Melanocyte of skin (primary cell): ENCODE measurements around a stretch of chr14.

DNA sequence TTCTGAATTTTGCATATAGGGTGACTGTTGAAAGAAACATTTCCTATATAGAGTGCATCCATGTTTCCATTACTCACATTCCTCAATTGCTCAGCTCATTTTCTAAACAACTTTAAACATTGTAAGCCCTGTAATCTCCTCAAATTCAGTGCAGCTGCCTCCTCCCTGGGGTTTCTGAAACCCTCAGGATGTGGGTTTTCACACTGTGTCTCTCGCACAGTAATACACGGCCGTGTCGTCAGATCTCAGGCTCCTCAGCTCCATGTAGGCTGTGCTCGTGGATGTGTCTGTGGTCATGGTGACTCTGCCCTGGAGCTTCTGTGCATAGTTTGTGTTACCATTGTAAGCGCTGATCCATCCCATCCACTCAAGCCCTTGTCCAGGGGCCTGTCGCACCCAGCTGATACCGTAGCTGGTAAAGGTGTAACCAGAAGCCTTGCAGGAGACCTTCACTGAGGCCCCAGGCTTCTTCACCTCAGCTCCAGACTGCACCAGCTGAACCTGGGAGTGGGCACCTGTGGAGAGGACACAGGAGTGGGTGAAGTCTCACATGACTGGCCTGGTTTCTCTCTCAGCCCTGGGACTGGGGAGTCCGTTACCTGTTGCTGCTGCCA, 658.4 kb downstream of the TMEM121 start:
- CAGE, long polyA plus RNA, 2 experiments: no peak in any of the 2 experiments

- CAGE, long polyA plus RNA, 2 experiments: no peak in any of the 2 experiments
Measured at GRCh38 chr14:106349578-106350079, 823.2 kb downstream of the TMEM121 start.

DNA sequence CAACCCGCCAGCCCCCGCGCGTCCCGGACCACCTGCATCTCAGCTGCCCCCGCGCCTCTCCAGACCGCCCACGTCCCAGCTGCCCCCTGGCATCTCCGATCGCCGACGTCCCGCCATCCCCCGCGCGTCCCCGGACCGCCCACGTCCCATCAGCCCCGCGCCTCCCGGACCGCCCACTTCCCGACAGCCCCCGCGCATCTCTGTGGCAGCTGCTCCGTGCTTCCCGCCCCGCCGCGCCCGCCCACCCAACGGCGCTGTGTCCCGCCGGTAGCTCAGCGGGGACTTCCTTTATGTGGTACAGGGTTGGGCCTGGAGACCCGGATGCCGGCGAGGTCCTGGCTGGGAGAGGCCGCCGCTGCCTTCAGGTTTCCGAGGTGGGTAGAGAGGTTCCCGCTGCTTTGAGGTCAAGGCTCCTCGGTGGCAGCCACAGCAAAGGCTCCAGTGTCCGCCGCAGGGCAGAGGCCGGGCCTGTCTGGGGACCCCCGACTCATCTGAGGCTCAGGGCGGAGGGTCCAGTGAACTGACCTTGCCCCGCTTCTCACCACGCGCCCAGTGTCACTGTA, 956.0 kb downstream of the TMEM121 start:
- CAGE, long polyA plus RNA, 2 experiments: no peak in any of the 2 experiments

DNA sequence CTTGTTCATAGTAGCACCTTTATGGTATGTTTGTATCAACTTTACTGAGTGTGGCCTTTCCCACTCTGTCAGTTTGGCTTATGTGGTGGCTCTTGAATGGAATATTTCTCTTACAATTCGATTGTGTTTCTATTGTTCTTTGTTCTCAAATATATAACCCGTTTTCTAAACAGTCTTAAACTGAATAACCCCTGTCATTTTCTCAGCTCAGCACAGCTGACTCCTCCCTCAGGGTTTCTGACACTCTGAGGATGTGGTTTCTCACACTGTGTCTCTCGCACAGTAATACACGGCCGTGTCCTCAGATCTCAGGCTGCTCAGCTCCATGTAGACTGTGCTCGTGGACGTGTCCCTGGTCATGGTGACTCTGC, 984.4 kb downstream of the TMEM121 start:
- CAGE, long polyA plus RNA, 2 experiments: no peak in any of the 2 experiments

DNA sequence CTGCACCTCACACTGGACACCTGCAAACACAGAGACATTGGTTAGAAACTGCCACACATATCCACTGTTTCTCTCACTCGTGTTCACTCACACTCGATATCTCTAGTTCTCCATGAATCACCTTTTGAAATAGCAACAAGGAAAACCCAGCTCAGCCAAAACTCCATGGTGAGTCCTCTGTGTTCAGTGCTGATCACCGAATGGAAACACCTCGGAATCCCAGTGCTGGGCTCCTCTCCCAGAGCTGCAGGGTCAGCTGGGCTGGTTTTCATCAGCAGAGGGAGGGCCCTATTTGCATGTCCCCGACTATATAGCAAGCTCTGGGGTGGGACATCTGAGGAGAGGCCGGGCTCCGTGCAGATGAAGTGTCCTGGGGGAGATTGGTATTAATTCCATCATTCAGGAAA, 1066.6 kb downstream of the TMEM121 start:
- CAGE, long polyA plus RNA, 2 experiments: no peak in any of the 2 experiments

- CAGE, long polyA plus RNA, 2 experiments: no peak in any of the 2 experiments
Measured at GRCh38 chr14:106622677-106622953, 1096.2 kb downstream of the TMEM121 start.

GRCh38 chr14:106850508-106851284, 1324.3 kb downstream of the TMEM121 start:
- CAGE, long polyA plus RNA, 2 experiments: no peak in any of the 2 experiments